Renal cortical epithelial cell (primary cell): Measurements from ENCODE around the gene OMP.

DNA sequence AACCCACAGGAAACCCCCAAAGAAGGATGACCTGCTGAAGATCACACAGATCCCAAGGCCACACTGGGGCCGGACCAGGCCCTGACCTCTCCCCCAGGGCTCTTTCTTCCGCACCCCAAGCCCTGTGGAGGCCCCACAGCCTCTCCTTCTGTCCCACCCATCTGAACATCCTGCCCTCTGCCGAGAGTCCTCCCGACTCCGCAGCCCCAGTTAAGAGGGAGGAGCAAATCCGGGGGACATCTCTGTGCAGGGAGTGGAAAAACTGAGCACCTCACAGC lies 57.4 kb downstream of the WNT11 start:
- RRBS = 78% methylated on average over 1 of the region's 6 CpGs

GRCh38 chr11:76247932-76248376 lies 41.7 kb upstream of the WNT11 start:
- RRBS = no CpG with 5 or more reads among the region's 1 CpG

DNA sequence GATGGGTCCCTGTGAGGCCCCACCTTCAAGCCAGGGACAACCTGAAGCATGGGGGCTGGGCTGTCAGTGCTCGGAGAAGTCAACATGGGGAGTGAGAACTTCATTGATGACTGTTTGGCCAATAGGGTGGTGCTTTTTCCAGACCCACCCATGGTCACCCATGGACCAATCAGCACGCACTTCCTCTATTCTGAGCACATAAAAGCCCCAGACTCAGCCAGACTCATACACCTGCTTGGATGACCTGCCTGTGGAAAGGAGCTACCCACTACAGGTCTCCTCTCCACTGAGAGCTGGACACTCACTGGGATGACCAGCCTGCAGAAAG lies 44.2 kb upstream of the WNT11 start:
- RRBS = no CpG with 5 or more reads among the region's 2 CpGs

GRCh38 chr11:76269034-76269841 lies 62.9 kb upstream of the WNT11 start:
- RRBS = no CpG with 5 or more reads among the region's 13 CpGs

GRCh38 chr11:76351055-76351438 lies 29.9 kb downstream of the THAP12 start:
- RRBS = no CpG with 5 or more reads among the region's 5 CpGs

DNA sequence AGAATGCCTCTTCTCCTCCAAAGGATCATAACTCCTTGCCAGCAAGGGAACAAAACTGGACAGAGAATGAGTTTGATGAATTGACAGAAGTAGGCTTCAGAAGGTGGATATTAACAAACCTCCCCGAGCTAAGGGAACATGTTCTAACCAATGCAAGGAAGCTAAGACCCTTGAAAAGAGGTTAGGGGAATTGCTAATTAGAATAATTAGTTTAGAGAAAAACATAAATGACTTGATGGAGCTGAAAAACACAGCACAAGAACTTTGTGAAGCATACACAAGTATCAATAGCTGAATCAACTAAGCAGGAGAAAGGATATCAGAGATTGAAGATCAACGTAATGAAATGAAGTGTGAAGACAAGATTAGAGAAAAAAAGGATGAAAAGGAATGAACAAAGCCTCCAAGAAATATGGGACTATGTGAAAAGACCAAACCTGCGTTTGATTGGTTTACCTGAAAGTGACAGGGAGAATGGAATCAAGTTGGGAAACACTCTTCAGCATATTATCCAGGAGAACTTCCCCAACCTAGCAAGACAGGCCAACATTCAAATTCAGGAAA lies 37.6 kb downstream of the EMSY start:
- RRBS = no CpG with 5 or more reads among the region's 3 CpGs

- RRBS = 54% methylated on average over 3 of the region's 22 CpGs
Measured at GRCh38 chr11:76578358-76579336, 91.9 kb downstream of the LRRC32 start.

- RRBS = no CpG with 5 or more reads among the region's 4 CpGs
Measured at GRCh38 chr11:76592970-76593569, 77.5 kb downstream of the LRRC32 start.

- RRBS = no CpG with 5 or more reads among the region's 6 CpGs
Measured at GRCh38 chr11:76604417-76604657, 66.2 kb downstream of the LRRC32 start.

GRCh38 chr11:76637406-76637994 lies 33.0 kb downstream of the LRRC32 start:
- RRBS = 45% methylated on average over 2 of the region's 13 CpGs

GRCh38 chr11:76667845-76668352 lies 2.6 kb downstream of the LRRC32 start:
- RRBS = no CpG with 5 or more reads among the region's 10 CpGs

- RRBS = no CpG with 5 or more reads among the region's 7 CpGs
Measured at GRCh38 chr11:76765939-76766649, 17.1 kb upstream of the TSKU start.

DNA sequence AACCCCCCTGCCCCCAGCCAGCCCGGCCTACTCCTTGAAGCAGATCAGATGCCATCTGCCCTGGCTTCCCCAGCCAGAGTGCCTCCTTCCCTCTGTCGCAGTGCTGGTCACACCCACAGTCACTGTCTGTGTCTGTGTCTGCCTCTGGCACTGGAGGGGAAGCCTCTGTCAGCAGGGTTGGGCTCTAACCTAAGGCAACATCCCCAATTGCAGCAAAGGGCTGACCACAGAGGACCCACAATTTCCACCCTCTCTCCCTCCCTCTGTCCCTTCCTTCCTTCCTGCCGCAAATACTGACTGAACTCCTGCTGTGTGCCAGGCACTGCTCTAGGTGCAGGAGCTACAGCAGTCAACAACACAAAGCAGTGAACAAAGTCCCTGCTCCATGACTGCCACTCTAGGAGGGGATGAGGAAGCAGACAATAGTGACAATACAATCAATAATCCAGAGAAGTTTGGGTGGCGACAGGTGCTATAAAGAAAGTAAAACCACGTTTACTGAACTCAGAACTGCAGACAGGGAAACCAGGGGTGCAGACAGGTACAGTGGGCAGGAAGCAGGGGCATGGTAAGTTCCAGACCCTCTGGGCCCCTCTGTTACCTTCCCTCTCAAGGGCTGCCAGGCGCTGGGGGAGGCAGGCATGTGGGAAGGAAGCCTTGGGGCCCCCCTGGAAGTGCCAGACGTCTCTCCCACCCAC lies 14.5 kb upstream of the TSKU start:
- RRBS = no CpG with 5 or more reads among the region's 7 CpGs

DNA sequence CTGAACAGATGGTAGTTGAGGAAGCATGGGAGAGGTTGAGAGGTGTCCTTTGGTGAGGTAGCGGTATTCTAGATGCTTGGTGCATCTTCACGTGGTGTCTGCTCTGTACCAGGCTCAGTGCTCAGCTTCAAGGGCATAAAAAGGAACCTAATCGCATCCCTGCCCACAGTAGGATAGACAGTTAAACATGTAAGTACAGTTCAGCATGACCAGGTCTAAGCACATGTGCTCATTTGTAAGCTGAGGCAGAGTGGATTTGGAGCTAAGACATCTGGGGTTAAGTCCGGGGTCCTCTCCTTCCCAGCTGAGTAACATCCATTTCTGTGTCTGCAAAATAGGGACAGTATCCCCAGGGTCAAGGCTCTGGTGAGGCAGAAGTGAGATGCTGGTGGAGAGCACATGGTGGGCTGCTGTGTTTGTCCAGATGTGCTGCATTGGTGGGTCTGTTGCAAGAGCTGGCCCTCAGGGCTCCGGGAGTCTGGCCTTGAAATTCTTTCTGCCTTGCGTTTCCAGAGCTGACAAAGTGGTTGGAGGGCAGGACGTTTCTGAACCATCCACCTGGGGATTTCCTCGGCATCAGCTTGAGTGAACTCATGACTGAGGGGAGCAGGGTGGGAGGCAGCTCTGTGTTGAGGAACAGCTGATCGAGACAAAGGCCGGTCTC lies 4.5 kb downstream of the TSKU start:
- RRBS = no CpG with 5 or more reads among the region's 10 CpGs

- RRBS = no CpG with 5 or more reads among the region's 8 CpGs
Measured at GRCh38 chr11:76850789-76851336, 9.9 kb upstream of the ACER3 start.

DNA sequence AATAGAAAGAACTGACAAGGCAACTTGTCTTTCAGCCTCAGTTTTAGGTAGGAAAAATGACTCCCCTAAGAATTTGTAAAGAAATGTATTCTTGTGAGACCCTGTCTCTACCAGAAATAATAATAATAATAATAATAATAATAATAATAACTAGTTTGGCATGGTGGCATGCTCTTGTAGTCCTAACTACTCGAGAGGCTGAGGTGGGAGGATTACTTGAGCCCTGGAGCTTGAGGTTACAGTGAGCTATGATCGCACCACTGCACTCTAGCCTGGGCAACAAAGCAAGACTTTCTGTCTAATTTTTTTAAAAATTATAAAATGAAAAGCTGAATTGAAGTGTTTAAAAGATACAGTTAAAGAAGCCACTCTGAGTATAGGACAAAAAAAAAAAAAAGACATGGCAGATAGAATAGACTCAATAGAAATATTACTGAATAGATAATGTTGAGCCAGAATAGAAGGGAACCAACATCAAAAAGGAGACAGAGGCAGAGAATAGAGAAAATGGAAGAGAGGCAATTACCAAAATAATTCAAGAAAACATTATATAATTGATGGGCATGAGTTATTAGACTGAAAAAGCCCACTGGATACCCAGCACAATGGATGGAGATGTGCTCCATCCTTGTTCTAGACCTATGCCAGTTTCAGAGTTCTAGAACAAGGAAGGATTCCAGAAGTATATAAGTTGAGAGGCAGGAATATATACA lies 24.0 kb upstream of the B3GNT6 start:
- RRBS = no CpG with 5 or more reads among the region's 2 CpGs

GRCh38 chr11:77020762-77021577 lies 13.2 kb upstream of the B3GNT6 start:
- RRBS = no CpG with 5 or more reads among the region's 4 CpGs

DNA sequence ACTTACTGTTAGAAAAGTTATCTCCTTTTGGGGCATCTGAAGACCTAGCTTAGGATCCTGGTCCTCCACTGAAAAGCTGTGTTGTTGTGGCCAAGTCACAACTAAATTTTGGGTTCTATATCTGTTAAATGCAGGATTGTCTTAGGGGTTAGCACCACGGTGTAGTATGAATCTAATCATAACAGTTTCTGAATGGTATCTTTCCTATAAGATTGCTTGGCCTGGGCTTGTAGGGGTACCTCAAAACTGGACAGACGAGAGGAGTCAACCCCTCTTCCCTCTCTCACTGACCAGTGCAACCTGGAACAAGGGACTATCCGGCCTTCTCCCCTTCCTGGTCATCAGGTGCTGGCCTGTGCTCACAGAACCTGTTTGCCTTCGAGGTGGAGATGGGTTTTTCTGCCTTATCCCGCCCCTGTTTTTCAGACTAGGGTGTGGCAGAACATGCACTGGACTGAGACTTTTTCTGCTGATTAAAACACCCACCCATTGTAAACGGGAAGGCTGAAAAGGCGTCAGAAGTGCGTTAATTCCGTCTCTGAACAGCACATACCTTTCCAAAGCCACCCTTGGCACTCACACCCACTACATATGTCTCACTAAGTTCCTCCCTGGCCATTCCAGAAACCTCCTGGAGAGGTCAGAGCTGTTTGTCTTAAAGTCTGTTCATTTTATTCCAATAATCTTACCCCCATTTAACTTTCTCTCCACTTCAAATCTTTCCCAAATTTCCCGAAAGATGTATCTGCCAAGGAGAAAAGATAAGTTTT lies 4.4 kb upstream of the B3GNT6 start:
- RRBS = no CpG with 5 or more reads among the region's 10 CpGs

DNA sequence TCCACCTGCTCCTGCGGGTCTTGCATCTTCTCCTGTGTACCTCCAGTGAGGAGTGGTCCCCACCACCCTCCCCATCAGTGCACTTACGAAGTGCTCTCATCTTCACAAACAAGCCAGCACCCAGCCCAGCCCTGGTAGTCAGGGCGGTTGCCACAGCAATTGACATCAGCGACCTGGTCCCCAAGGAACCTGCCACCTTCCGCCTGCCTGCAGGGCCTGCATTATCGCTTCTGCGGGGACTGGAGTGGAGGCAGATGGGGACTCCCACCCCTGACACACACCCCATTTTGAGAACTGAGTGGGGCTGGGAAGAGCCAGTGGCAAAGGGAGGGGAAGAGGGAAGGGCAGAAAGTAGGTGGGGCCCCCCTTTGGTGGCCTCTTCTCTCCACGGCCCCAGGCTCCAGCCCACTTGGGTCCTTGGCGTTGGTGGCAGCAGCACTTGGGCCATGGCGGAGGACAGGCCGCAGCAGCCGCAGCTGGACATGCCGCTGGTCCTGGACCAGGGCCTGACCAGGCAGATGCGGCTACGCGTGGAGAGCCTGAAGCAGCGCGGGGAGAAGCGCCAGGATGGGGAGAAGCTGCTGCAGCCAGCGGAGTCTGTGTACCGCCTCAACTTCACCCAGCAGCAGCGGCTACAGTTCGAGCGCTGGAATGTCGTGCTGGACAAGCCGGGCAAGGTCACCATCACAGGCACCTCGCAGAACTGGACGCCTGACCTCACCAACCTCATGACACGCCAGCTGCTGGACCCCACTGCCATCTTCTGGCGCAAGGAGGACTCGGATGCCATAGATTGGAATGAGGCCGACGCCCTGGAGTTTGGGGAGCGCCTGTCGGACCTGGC lies at the start of gene OMP:
OMP (plus strand) TSS at position 447 of the 844 bp plus-strand sequence.
- RRBS = no CpG with 5 or more reads among the region's 35 CpGs

- RRBS = 32% methylated on average over 3 of the region's 9 CpGs
Measured at GRCh38 chr11:77126097-77126469, 2.0 kb upstream of the MYO7A start.